ENCODE measurements around a stretch of chr15.

DNA sequence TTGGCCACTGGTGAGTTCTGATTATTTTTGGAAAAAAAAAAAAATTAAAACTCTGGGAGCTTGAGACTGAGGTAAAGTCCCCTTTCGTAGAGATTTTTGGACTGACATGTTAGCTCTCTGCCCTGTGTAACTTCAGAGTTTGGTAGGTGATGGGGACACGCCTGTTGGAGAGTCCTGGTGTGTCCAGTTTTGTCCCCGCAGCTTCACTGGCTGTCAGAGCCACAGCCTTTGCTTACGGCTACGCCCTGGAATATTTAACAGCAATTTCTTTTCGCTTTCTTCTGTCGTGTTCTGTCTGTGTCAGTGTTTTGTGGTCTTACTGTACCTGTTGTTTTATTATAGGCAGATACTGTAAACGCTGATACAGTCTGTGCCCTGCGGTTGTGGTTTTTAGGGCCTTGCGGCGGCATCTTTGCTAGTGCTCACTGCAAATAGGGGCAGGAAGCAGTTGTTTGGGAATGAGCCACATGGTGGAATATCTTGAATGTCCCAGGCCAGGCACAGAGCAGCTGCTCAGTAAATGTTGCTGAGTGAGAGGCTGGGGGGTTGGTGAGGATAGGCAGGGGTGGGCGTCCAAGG is 62.7 kb downstream of the APBA2 start:
- PRO-cap: no peak

DNA sequence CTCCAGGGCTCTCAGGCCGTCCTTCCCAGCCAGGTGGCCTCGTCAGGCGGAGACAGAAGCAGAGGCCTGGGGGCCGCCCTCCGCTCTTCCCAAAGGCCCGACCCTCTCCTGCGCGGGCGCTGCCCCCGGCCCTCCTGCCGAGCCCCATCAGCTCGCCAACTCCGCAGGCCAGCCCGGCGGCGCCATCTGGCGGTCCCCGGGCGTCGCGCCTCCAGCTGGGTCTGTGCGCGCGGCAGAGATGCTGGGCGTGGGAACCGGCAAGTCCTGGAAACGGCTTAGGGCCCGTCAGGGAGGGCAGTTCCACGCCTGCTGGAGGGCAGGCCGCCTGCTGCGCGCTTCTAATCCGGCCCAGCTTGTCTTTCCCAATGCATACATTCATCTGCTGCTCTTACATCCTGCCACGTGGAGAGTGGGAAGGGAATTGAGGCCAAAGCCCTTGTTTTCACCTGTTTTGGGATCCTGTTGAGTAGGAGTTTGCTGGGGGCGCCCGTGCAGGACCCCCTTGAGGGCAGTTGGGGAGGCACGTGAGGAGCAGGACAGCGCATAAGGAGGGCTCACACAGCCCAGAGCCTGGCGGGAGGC is 165.8 kb downstream of the NSMCE3 start:
- PRO-cap: bidirectional peak, plus-strand start at position 378 of the sequence, minus-strand start at position 143 of the sequence

- PRO-cap: bidirectional peak, plus-strand start at chr15:29657122, minus-strand start at chr15:29657083
Measured at GRCh38 chr15:29656725-29657319, 86.0 kb upstream of the ENTREP2 start.

DNA sequence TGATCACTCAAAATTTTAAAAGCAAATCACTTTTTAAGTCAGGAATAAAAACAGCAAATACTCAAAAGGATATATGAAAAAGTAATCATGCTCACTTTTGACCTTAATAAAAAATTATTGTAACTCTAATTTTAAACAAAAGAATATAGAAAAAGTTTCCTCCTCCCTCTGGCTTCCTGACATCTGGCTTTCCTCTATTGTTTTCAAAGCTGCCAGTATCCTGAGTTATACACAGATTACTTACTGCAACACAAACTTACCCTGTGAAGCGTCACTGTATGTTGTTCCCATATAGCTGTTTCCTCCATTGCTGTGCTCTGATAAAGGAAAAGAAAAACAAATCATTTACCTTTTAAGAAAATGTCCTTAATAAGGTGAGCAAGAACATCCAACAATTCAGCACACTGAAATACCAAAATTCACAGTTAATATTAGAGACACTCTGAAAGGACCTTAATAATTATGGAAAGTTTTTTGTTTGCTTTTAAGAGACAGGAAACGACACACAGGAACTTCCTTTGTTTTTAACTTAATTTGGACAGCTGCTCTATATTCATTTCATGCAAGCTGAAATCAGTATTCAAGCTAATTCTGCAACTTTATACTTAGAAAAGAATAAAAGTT is 21.8 kb downstream of the TJP1 start:
- PRO-cap: no peak

- PRO-cap: no peak
Measured at GRCh38 chr15:29840772-29841214, 18.5 kb upstream of the TJP1 start.

GRCh38 chr15:29870867-29871289 is 48.6 kb upstream of the TJP1 start:
- PRO-cap: no peak

DNA sequence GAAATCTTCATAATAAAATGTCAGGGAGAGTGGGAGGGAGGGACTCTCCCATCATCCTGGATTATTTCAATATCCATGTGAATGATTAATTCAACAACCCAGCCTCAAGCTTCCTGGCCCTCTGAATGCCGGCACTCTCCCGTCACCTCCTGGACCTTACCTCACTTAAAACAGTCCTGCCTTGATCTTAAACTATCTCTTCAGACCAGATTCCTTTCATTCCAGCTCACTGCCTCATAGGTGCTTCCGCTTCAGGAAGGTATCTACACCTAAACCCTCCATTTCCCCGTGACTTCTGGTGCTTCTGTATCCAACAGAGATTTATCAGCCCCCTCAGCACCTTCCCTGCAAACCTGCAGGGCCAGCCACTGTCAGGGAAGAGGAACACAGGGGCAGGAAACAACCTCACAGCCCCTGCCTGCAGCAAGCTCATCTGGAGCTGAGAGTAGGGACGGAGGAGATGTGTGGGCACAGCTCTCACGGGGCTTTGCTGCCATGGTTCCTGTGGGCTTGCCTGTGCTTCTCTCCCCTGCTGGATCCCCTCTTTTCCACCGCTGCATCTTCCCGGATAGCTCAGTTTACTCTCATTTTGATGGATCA is 98.9 kb upstream of the TJP1 start:
- PRO-cap: bidirectional peak, plus-strand start at position 219 of the sequence, minus-strand start at position 127 of the sequence; bidirectional peak, plus-strand start at position 444 of the sequence, minus-strand start at position 435 of the sequence

GRCh38 chr15:29925813-29926213 is 103.5 kb upstream of the TJP1 start:
- PRO-cap: unidirectional peak, minus-strand start at chr15:29925929

GRCh38 chr15:30791209-30791718 is 112.5 kb upstream of the FAN1 start:
- PRO-cap: no peak

DNA sequence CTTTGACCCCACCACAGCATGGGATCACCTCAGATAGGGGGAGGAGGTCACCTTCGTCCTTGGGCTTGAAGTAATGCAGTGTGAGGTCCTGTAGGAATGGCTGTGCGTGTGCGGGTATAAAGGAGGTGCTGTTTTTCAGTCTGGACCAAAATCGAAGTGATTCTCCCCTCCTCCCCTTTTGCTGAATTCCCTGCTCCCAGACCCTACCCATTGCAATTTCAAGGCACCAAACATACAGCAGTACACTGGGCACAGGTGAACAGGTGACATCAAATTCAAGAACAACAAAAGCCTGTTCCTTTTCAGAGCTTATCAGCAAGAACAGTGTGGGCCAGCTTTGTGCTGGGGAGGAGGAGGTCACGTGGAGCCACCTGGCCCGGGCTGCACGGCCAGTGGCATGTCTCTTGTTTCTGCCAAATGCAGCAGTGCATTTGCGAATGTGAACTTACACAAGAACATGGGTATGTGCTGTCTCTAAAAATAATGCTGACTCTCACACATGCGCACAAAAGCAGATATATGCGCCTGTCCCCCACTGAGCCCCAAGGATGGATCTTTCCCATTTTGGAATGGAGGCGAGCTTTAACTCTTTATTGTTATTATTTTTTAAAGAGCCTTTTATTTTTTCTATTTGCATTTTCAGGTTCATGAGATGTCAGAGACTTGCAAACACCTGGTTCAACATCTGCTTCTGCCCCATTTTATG is 57.7 kb upstream of the TRPM1 start:
- PRO-cap: no peak

DNA sequence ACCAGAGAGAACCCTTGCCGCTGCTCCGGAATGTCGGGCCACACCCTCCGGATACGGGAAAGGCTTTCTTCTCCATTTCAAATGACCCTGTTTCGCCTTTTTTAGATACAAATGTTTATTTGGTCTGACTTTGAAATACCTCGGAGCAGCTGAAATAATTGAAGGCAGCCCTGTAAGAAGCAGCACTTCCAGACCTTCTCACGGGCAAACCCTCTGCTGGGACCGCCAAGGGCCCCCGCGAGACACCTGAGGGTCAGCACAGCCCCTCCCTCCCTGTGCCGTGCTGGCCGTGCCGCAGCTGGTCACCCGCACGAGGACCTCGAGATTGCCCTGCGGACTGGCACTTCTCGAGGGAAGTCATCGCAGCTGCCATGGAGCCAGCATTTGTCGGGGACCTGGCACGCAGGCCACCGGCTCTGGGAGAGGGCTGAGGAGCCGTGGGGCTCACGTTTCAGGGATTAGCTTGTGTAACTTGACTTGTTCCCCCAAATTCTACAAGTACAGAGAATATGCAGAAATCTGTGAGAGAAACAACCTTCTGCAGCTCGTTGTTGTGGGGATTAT is 102.7 kb upstream of the KLF13 start:
- PRO-cap: no peak

GRCh38 chr15:31327546-31327742 is 809 bp downstream of the KLF13 start:
- PRO-cap: bidirectional peak, plus-strand start at chr15:31327658, minus-strand start at chr15:31327454

GRCh38 chr15:31349029-31349700 is 22.5 kb downstream of the KLF13 start:
- PRO-cap: no peak

DNA sequence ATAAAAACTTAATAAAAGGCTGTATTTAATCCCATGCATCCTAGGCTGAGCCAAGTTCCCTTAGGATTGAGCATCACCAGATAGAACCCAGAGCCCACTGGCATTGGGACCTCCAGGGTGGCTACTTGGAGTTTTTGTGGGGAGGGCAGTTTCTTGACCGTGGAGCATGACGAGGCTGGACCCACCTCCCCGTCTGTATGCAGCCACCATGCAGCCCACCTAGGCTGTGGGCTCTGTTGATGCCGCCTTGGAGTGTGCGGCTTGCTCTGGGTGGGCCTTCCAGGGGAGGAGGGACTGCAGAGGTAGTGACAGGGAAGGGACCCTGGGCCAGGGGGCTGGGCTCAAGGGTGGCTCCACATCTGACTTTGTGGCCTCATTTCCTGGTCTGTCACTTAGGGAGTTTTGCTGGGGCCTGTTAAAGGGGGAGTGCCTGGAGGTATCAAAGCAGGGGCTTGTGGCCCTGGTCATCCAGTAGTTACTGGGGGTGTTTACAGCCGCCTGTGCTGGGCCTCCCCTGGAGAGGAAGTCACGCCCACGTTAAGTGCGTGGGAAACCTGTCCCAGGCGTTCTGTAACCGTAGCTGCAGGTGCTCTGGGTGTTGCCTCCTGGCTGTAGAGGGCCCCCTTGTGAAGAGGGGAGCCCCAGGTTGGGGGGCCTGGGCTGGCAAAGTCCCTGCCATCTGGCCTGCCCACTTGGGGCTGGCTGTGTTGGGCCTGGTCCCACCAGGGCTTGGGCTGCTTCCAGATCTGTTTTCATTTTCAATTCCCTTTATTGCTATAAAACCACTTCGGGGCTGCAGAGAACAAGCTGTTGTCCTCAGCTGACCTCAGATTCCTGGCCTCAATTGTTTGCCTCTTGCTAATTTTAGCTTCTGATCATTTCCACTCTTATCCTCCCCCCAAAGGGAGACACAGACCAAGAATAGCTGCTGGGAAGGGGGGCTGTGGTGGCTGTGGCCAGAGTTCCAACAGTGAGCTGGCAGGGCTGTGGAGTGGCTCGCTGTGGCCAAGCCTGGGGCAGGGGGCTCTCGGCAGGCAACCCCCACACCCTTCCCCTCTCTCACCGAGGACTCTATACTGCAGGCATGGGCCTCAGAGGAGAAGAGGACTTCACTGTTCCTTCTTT is 26.5 kb downstream of the KLF13 start:
- PRO-cap: no peak

DNA sequence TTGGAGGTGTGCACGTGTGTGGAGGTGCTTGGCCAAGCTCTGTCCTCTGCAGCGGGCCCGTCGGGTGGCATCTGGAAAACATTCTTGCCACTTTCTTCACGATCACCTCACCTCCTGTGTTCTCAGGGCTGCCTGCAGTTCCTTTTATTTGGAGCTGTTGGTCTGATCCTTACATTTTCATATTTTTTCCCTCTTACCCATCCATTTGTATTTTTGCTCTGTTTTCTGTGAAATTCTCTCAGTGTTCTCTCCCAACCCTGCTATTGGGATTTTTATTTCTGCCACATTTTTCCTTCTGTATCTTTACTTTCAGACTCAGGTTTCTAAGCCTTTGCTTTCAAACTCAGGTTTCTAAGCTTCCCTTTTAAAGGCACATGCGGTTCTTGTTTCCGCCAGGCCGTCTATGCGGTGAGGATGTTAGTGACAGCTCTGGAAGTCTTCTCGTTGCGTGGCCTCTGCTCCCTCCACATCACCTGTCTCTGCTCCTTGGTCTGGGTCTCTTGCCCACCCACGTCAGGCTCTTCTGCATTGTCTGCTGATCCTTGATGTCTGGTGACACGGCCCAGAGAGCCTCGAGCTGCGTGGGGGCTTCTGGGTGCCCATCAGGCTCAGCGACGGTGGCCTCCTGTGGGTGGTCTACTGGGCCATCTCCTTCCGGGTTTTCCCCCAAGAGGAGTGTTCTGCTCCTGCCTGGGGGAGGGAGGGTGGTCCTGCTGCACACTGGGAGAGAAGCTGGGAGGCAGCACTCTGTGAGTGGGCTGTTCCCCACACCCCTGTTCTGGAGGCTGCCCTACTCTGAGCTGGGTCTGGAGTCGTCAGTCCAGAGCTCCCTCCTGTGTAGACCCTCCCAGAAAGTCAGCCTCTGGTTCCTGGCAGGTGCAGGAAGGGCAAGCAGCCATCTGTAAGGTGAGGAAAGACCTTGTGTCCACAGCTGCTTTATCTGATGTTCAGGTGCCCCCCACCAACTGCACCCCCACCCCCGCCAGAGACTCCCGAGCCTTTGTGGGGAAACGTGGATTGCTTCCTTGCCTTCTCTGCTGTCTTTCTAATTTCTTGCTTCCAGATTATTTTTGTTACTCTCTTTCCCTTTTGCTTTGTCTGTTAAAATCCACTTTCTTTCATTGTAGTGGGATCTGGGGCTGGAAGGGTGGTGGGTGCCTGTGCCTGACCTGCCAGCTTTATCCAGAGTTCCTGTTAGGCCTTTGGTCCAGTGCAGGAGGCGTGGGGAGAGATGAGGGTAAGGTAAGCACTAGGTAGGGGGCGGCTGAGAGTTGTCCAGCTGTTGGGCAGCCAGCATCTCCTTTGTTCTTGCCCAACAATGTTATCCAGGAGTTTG is 30.7 kb downstream of the KLF13 start:
- PRO-cap: no peak

GRCh38 chr15:31361032-31362085 is 34.7 kb downstream of the KLF13 start:
- PRO-cap: no peak

DNA sequence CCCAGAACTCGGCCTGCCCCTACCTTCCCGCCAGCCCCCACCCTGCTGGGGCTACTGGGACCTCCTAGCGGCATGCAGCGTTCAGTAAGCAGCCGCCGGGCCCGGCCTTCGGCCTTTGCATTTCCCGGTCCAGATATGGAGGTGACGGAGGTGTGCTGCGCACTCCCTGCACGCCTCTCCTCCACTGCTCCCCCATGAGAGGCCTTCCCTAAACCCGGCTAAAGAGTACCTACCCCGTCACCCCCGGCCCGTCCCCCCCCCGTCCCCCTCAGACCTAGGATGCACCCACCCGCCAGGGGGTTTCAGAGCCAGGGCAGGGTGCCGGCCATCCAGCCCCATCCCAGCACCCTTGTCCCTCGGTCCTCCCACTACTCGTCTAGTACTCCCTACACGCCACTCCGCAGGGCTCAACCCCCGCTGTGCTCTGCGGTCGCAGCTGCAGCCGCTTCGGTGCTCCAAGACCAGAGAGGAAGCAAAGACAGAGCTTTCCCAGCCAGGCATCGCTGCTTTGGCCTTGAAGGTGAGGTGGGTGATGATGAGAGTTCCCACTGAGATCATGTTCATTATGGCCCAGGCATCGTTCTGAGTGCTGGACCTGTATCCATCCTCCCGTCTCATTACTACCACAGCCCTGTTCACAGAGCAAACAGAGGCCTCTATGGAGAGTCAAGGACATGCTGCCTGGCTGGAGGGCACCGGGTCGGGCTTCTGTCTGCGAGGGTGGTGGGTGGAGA is 66.7 kb downstream of the KLF13 start:
- PRO-cap: no peak

DNA sequence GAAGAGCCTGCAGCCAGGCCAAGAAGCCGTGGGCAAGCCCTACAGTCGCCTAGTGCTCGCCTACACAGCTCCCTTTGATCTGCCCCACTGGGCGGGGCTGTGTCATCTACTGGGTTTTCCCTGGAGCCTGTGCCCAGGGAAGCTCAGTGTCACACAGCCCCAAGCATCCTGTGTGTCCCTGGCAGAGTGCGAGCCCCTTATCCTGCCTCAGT is 72.1 kb downstream of the KLF13 start:
- PRO-cap: no peak

DNA sequence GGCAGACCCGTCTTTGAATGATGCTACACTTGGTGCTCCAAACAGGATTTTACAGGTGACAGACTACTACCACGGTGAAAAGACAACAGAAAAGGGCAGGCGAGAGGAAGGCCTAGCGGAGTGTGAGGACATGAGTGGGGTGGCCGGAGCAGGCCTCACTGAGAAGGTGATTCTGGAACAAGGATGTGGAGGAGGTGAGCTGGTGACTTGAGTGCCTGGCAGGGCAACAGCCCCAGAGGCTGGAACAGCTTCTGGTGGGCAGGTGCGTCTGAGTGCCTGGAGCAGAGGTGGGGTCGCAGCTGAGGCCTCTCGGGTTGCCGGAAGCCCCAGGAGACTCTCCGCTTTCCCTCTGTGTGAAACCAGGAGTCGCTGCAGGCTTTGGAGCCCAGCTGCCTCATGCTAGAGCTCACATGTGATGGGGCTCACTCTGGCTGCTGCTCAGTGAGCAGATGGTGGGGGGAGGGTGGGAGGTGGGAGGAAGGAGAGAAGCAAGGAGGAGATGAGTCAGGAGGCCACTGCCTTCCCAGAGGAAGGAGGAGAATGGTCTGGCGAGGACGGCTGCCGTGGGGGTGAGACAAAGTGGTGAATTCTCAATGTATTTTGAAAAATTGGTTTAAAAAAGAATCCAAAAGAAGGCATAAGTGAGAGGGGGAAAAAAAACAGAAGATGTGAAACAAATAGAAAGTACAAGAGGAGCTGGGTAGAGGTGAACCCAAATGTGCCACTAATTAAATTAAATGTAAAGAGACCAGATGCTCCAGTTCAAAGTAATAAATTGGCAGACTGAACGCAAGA is 130.3 kb downstream of the OTUD7A start:
- PRO-cap: no peak

DNA sequence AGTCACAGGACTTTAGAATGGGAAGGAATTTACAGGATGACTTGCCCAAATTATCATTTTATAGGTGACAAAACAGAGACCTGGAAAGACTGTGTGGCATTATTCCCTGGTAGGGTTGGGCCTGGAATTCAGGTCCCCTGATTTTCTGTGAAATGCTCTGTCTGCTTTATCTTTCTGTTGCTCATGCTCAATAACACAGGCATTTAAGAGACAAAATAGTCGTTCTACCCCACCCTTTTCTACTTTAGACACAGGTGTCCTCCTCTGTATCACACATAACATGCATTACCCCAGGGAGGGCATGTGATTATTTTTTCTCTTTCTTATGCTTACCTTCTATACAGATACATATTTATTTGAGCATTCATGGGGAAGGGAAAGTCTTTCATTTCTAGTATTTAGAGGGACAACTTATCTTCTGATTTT is 82.8 kb downstream of the GREM1 start:
- PRO-cap: no peak